MCF 10A (cell line): Measurements from ENCODE around the genes RAD18, IL17RE and BRK1.

GRCh38 chr3:8623103-8623743 lies 21.4 kb downstream of the SSUH2 start:
- PRO-cap = no peak
- RRBS = no CpG with 5 or more reads among the region's 21 CpGs

DNA sequence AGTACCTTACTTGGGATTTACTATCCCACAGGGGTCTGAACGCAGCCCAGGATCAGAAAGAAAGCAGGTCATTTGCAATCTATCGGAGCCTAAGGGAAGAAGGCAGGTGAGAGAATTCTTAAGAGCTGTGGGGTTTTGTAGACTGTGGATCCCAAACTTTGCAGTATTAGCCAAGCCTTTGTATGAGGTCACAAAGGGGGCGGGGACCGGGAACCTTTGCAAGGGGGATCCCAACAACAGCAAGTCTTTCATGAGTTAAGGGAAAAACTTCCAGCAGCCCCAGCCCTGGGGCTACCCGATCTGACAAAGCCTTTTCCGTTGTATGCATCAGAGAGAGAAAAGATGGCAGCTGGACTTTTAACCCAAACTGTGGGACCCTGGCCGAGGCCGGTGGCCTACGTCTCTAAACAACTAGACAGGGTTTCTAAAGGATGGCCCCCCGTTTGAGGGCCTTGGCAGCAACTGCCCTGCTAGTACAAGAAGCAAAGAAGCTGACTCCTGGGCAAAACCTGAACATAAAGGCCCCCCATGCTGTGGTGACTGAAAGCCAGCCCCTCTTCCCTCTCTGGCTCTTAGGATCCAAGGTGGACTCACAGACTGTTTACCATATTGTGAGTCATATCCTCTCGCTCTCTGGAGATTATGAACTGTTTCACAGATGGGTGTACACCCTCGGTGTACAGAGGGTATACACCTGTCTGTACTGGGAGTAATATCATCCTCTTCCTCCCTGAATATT lies 35.3 kb upstream of the SSUH2 start:
- PRO-cap = no peak
- RRBS = no CpG with 5 or more reads among the region's 12 CpGs

DNA sequence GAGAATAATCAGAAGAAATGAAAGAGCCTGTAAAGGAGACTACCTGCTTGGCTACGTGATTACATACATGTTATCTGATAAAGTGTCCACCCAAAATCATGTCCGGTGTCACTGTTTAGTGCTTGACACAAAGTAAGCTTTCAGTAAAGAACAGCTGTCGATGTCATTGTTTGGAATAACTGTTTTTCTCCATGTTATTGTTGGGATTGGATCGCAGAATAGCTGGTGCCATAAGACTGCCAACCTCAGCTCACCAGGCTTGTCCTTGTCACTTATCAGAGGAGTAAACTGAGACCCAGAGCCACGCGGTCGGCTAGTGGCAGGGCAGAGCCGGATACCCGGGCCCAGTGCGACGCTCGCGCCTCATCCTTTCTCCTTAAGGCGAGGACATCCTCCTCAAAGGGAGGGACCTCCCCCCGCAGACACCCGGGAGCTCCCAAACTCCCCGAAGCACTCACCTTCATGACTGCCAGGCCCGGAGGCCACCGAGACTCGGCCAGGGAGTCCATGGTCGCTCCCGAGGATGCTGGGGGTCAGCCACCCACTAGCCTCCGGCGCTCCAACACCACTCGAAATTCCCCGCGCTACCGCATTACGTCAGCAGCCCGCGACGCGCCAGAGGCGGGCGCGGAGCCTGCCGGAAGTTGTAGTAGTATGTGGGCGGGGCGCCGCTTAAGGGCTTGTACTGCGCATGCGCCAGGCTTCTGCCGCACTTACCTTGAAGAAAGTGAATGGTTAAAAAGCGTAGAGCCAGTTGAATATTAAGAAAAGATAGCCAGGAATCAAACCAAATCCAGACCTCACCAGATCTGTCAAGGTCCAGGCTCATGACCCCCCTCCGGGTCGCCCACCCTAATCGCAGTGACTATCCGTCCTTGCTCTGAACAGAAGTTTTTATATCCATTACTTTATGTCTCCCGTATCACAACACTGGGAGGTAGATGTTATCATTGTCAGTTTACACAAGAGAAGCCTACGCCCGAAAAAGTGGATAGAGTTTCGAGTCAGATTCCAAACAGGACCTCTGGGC lies at the start of gene RAD18:
Gene RAD18, minus strand, starts transcription at position 596 of the 1,030 bp plus-strand sequence.
- PRO-cap = bidirectional peak, plus-strand start at position 712 of the sequence, minus-strand start at position 594 of the sequence
- RRBS = under 1% methylated on average over 25 of the region's 52 CpGs

- PRO-cap = no peak
- RRBS = no CpG with 5 or more reads among the region's 6 CpGs
These were observed 137.4 kb upstream of the RAD18 start for GRCh38 chr3:9100696-9101075.

DNA sequence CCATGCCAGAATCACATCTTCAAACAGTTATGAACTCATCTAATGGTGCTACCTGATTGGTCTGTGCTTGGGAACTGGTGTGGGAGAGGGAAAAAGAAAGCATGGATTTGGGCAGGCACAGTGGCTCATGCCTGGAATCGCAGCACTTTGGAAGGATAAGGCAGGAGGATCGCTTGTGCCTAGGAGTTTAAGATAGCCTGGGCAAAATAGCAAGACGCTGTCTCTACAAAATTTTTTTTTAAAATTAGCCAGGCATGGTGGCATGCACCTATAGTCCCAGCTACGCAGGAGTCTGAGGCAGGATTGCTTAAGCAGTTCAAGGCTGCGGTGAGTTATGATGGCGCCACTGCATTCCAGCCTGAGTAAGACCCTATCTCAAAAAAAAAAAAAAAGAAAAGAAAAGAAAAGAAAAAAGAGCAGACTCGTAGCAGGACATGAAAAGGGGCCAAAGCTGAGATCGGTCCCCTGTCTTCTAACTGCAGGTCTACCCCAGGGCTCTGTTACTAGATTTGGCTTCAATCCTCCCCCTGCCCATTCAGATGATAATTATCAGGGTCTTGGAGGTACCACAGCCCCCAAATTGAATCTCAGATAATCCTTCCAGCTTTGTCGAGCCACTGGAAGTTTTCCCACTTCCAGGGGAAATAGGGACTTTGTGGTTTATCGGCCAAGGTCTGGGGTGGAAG lies 18.8 kb downstream of the SRGAP3 start:
- PRO-cap = no peak
- RRBS = no CpG with 5 or more reads among the region's 10 CpGs

DNA sequence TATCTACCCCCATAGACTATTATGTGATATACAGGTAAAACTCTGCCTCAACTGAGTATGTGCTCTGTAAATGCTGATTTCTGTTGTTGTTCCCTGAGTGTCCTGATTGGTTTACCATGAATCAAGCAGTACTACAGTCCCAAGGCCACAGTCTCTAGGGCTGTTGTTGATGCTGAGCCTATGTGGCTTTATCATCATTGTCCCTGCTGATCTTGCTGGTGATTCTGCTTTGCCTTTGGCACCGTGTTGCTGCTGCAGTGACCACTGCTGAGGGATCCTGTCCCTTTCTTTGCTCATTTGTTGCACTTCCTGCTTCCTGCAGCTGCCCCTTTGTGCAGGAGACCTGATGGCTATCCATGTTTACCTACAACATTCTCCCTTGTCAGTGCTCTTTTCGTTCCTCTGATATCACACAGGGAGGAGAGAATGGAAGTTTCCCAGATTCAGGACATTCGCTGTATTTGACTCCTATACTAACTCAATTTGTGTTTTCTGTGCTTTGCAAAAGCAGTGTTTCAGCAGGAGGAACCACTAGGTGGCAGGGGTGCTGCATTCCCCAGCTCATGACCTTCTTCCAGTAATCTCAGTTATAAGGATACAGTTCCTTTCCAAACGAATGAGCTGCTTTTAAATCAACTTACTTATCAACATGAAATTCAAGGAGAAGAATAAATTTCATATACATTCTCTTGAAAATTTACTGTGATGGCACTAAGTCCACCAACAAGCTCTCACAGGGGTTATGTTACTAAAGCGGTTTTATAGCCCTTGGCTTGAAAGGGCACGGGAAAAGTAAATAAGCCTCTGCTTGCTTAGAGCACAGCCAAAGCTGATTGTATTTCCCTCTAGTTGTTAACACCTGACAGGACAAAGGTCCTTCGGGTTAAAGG lies 9.8 kb upstream of the THUMPD3 start:
- PRO-cap = no peak
- RRBS = no CpG with 5 or more reads among the region's 7 CpGs

GRCh38 chr3:9470073-9470544 lies 72.7 kb downstream of the SETD5 start:
- PRO-cap = no peak
- RRBS = no CpG with 5 or more reads among the region's 4 CpGs

GRCh38 chr3:9600527-9601150 lies 47.0 kb upstream of the LHFPL4 start:
- PRO-cap = no peak
- RRBS = no CpG with 5 or more reads among the region's 49 CpGs

GRCh38 chr3:9662710-9663198 lies 13.4 kb downstream of the MTMR14 start:
- PRO-cap = no peak
- RRBS = no CpG with 5 or more reads among the region's 8 CpGs

DNA sequence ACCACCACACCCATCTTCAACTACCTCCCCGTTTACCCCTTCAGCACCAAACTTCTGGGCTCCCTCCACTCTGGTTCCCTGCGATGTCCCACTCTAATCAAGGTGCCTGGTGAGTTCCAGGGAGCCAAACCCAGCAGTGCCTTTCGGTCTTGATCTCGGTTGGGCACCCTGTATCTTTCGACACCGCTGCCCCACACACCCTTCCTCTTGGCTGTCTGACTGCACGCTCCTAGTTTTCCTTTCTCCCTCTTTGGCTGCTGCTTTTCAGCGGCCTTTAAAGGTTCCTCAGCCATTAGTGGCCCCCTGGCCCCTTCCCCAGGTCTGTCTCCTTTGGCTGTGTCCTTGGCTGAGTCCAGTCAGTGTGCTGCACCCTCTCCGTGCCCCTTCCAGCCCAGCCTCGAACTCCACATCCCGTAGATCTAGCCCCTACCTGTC lies 788 bp downstream of the TTLL3 start:
- PRO-cap = no peak
- RRBS = no CpG with 5 or more reads among the region's 11 CpGs

DNA sequence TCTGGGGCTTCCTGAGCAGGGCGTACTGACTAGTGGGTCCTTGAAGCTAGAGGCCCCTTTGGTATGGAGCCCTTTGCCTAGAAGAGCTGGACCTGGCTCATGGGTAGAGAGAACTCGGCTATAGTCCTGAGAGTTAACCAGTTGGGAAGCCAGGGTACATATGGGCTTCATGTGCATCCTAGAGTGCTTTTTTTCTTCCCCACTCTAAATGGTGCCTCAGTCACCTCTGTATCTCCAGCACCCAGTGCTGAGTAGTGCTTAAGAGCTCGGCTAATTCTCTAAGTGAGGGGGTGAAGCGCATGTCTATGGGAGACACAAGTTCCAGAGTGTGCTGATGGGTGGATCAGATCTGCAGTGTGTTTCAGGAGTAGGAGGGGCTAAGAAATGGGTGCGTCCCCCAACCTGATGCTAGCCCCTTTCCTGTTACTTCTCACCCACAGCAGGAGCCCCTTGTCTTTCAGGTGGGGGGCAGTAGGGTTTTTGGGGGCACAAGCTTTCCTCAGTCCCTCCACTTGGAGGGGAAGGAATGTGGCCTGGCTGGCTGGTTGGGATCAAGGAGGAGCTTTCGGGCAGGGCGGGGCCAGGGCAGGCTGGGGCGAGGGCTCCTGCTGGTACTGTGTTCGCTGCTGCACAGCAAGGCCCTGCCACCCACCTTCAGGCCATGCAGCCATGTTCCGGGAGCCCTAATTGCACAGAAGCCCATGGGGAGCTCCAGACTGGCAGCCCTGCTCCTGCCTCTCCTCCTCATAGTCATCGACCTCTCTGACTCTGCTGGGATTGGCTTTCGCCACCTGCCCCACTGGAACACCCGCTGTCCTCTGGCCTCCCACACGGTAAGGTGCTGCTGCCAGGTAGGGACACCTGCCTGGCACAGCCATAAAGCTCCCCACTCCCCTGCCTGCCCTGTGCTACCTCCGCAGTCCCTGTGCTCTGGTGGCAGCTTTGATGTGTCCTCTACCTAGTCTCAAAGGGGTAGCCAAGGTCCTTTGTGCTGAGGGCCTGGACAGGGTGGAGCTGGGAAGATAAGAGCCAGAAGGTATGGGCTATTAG lies at the start of gene IL17RE:
Gene IL17RE, plus strand, starts transcription at position 617 of the 1,050 bp plus-strand sequence.
- PRO-cap = bidirectional peak, plus-strand start at position 588 of the sequence, minus-strand start at position 528 of the sequence
- RRBS = no CpG with 5 or more reads among the region's 15 CpGs

DNA sequence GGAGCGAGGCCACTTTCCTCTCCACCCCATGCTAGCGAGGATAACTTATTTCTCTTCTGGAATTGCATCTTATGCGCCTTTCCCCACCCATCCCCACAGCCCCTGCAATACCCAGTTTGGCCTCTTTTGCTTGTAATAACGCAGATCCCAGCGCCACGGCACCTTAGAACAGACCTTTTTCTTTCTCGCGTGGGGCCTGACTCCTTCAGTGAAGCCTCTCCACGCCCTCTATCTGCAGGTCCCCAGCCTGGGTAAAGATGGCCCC lies 480 bp downstream of the CRELD1 start:
- PRO-cap = no peak
- RRBS = no CpG with 5 or more reads among the region's 9 CpGs

DNA sequence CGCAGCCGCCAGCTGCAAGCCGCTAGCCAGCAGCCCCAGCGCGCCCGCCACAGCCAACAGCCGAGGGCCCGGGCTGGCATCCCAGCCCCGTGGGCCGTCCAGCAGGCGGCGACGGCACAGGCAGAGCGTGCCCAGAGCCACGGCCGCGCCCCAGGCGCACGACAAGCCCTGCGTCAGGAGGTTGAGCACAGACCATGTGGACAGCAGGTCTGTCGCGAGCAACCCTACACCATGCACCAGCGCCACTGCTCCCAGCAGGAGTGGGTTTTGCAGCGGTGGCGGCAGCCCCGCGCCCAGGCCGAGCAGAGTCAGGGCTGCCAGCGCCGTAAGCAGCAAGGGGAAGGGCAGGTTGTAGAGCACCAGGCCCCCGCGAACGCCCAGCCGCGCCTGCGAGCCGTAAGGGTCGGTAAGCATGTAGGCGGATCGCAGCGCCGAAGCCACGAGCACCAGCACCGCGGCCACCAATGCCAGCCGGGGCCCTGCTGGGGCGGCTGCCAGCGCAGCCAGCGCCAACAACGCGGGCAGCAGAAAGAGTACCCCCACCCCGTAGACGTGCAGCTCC lies 4.9 kb downstream of the PRRT3 start:
- PRO-cap = bidirectional peak, plus-strand start at position 161 of the sequence, minus-strand start at position 58 of the sequence
- RRBS = under 1% methylated on average over 7 of the region's 53 CpGs

GRCh38 chr3:10115279-10116721 lies at the start of gene BRK1:
BRK1 (plus strand) TSS chr3:10115675.
- PRO-cap = bidirectional peak, plus-strand start at chr3:10115684, minus-strand start at chr3:10115522; bidirectional peak, plus-strand start at chr3:10115991, minus-strand start at chr3:10115934; bidirectional peak, plus-strand start at chr3:10116264, minus-strand start at chr3:10116249
- RRBS = 0% methylated on average over 4 of the region's 66 CpGs

GRCh38 chr3:10142633-10143255 lies 1.2 kb downstream of the VHL start:
- PRO-cap = no peak
- RRBS = 51% methylated on average over 6 of the region's 21 CpGs

DNA sequence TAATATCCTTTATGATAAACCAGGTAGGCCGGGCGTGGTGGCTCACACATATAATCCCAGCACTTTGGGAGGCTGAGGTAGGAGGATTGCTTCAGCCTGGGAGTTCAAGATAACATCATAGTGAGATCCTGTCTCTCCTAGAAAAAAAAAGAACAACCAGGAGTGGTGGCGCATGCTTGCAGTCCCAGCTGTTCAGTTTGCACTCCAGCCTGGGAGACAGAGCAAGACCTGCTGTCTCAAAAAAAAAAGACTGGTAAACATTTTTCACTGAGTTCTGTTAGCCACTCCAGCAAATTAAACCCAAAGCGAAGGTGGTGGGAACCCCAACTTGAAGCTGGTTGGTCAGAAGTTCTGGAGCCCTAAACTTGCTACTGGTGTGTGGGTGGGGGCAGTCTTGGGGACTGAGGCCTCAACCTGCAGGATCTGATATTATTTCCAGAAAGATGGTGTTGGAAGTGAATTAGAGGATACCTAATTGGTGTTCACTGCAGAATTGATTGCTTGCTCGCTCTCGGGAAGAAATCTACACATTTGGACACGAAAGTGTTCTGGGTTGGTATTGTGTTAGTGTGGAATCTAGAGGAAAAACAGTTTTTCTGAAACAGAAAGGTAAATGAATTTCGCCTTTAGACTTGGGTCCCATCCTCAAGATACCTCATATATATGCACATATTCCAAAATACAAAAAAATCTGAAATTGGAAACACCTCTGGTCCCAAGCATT lies 9.4 kb upstream of the IRAK2 start:
- PRO-cap = unidirectional peak, plus-strand start at position 301 of the sequence
- RRBS = no CpG with 5 or more reads among the region's 8 CpGs

DNA sequence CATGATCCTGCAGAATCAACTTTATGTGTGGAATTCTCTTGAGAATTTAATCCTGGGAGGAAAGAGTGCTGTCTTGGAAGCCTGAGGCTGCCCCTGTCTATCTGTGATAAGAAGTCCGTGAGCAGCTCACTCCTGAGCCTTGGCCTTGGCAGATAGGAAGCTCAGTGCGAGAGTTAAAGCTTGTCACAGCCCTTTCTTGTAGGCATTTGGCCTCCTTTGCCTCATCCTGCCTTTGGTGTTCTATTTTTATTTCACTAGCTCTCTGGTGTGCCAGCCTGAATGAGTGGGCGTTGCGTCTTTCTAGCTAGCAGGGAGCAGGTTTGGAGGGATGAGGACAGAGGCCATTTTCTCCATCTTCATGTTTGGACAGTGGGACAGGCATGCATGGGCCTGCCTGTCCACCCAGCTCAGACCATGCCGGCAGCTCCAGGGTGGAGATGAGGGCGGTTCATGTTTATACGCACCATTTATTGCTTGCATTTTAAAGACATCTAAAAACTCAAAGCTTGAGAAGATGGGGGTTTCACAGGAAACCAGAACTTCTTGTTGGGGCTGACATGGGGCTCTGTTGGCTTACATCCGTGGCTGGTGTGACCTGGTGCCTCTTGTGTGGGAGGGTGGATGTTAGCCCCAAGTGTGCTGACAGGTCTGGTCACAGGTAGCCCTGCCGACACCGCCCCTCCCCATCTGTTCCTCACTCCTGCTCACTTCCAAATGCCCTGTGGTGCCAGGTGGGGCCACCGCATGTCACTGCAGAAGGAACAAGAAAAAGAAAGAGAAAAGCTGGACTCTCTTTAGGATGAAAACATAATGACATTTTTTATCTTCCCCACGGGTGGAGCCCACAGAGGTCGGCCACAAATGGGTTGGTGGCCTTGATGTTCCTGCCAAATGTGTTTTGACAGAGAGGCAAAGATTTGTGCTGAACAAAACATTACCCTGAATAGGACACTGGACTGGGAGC lies 29.9 kb downstream of the IRAK2 start:
- PRO-cap = no peak
- RRBS = no CpG with 5 or more reads among the region's 13 CpGs

DNA sequence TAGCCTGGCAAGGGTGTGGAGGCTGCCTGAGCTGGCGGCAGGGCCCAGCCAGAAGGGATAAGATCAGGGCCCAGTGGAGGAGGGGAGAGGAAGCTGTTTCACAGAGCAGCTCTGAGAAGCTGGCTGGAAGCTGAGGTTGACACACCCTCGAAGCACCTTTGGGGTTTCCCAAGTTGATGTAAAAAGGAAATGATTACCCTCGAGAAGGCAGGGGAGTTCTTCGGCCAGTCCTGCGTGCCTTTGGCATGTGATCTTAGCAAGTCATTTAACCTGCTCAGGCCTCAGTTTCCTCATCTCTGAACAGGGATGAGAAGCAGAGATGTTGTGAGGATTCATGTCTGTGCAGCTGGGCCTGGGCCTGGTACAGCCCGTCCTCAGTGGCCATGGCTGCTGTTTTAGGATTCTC lies 34.4 kb downstream of the IRAK2 start:
- PRO-cap = bidirectional peak, plus-strand start at position 101 of the sequence, minus-strand start at position 65 of the sequence
- RRBS = no CpG with 5 or more reads among the region's 6 CpGs

GRCh38 chr3:10702897-10703562 lies 113.0 kb upstream of the SLC6A11 start:
- PRO-cap = no peak
- RRBS = no CpG with 5 or more reads among the region's 12 CpGs

DNA sequence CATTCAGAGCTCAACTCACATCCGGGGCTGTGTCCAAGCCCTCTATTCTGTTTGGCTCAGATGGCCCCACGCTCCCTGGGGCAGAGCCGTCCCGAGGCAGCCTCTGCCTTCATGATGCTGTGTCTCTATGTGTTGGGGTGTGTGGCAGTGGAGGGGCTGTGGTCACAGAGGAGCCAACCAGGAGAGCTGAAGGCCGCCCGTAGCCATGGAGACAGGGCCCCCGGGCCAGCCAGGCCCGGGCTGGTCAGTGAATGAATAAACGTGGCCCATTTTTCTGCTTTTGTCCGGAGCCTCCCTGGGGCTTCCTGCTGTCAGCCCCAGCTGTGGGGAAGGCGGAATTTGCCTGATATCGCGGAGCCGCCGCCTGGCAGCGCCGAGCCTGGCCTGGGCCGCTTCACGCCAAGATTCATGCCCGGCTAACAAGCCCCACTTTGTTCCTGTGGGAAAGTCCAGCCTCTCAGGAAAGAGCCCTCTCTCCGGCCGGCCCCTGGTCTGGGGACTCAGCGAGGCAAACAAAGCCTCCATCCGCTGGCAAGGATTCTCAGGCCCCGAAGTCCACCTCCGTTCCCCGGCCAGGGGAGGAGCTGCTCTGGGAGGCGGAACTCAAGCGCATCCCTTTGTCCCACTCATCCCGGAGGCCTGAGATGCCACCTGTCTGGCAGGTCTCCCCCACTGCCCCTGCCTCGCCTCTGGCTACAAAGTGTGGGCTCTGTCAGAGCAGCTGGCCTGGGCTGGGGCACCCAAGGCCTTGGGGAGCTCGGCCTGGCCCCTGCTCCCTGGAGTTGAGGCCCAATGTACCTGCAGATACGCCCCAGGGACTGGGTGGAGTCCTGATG lies 51.7 kb upstream of the SLC6A11 start:
- PRO-cap = no peak
- RRBS = 64% methylated on average over 10 of the region's 33 CpGs